Suprapubic skin (tissue), 4 donors: ENCODE data around the gene SPINK6.

DNA sequence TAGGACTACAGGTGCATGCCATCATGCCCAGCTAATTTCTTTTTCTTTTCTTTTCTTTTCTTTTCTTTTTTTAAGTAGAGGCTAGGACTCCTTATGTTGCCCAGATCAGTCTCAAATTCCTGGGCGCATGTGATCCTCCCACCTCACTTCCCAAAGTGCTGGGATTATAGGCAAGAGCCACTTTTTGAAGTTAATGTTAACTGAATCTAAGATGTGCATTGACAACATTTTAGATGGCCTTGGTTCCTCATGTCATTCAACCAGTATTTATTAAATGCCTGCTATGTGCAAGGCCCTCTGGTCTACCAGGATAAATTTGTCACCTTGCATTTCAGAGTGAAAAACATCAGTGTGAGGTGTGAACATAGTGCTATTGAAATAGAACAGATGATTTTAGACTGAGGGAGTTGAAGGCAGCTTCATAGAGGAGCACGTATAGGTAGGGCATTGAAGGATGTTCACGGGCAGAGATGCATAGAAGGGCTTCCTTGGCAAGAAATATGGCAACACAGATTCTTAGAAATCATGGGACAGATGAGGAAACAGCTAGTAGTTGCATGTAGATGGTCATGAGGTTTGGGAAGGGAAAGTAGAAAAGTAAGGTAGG is 223.7 kb downstream of the ARHGAP26 start:
- PRO-cap, result no peak
- RAMPAGE, long total RNA, 4 experiments, result start-site peak on the plus strand in 2 of 4 experiments, centred at positions 261 to 493 of the sequence, 8 to 14 reads per replicate

DNA sequence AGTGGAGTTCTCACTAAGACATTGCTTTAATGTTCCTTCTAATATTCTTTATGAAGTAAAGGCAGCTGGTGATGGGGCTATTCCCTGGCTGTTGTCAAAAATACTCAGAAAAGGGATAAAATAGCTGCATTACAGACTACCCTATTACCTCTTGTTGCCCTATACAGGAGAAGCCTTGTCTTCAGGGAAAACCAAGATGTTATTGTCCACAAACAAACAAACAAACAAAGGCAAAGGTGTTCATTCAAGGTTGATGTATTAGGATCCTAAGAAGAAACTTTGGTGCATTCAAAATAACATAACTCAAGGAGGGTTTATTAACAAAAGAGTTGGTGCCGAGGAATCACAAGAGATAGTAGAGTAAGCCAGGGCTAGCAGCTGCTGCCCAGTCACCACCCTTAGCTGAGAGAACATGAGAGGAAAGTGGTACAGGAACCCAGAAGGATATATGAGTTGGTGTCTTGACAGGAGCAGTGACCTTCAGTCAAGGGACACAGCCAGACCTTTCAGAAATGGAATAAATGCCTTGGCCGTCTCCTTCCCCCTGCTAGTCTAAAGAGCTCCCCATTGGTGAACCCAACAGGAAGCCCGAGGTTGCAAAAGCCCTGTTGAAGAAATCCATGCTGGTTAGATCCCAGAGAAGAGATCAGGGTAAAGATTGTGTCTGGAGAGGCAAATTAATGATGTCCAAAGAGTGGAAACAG is 244.7 kb downstream of the NR3C1 start:
- PRO-cap, result no peak
- RAMPAGE, long total RNA, 4 experiments, result no peak in any of the 4 experiments

DNA sequence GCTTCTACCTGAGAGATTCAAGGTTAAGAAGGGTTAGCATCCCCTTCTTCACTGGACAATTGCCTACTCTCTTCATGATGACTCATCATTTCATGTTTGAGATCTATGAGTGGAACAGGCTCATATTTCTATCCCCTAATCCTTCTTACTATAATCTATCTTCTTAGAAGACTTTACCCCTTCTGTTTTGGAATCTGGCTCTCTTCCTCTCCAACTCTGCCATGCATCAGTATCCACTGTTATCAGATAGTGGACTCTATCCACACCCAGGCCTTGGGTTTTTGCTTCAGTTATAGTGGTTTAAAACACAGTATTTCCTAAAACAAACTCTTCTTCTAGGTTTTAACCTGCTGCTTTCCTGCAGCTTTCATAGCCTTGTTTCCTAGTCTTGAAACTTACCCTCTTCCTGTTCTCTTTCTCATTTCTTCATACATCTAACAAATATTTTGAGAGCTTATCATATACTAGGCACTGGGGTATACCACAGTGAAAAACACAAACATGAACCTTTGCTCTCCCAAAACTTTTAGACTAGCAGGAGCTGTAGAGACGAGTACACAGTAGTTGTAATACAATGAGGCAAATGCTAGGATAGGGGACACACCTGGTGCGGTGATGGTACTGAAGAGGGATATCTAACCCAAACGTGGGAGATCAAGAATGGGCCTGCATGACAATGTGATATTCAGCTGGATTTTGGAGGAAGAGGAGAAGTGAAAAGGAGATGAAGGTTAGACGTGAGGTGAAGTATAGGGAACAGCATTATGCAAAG is 54.0 kb downstream of the NR3C1 start:
- PRO-cap, result no peak
- RAMPAGE, long total RNA, 4 experiments, result no peak in any of the 4 experiments

- PRO-cap, result no peak
- RAMPAGE, long total RNA, 4 experiments, result no peak in any of the 4 experiments
Measured at GRCh38 chr5:143592582-143593075, 189.1 kb upstream of the NR3C1 start.

DNA sequence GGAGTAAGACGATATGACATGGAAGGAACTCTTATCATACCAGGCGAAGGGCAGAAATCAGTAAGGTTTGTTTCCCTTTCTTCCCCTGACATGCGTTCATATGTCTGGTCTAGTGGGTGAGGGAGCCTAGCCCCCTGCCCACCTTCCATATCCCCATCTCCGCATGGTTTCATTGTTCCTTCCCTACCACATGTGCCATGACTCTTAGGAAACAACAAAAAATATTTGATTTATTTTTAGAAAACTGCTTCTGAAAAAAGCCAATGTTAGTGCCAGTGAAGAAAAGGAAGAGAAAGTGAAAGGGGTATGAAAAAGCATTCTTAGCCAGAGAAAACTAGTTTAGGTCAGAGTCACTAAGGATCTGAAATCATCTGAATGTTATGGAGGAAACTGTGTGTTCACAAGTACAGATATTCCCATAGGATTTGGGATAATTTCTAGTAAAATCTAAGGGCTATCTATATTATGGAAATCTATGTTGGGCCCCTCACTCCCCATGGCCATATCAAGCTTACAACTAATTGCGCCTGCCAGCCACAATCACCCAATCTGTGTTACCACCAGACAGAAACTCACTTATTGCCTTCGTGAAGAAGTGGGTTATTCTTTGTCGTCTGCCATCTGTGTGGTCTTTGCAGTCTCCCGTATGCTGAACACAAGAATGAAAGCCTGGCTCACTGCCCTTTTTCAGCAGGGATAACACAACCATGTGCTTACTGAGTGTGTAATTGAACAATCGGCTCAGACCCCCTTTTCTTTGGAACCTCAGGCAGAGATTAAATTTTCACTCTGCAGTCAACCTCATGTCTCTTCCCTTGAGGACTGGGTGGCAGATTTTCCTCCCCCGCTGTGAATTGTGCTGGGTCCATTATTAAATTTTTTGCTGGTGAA is 19.8 kb upstream of the HMHB1 start:
- PRO-cap, result no peak
- RAMPAGE, long total RNA, 4 experiments, result no peak in any of the 4 experiments

DNA sequence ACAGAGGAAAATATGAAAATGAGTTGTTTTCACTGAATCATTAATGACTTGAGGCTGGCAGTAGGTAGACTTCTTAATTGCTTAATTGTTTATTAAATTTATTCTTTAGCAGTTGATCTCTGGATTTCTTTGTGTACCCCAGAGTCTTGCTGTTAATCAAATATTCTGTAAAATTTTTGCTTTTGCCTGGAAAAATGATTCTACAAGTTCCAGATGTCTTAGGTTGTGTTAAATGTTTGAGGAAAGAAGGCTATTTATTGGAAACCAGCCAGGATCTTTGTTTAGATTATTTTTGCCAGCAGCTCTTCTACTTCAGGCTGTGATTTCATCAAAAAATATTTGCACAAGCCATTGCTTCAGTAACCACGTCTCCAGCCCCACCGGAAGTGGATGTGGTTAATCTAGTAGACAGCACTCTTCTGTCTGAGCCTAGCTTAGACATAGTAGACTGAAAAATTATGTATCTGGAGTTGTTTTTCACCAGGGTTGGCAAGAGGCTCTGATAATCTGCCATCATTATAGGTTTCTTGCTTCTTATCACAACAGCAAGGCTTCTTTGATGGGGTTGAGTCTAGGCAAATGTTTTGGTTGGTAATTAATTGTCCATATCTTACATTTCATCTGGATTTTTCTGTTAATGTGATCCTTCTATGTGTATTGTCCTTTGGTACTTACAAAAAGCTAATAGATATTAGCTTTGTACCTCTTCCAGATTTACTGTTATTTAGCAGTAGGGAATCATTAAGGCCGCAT is 17.1 kb downstream of the KCTD16 start:
- PRO-cap, result no peak
- RAMPAGE, long total RNA, 4 experiments, result no peak in any of the 4 experiments

- PRO-cap, result no peak
- RAMPAGE, long total RNA, 4 experiments, result no peak in any of the 4 experiments
Measured at GRCh38 chr5:144189524-144190487, 19.1 kb downstream of the KCTD16 start.

DNA sequence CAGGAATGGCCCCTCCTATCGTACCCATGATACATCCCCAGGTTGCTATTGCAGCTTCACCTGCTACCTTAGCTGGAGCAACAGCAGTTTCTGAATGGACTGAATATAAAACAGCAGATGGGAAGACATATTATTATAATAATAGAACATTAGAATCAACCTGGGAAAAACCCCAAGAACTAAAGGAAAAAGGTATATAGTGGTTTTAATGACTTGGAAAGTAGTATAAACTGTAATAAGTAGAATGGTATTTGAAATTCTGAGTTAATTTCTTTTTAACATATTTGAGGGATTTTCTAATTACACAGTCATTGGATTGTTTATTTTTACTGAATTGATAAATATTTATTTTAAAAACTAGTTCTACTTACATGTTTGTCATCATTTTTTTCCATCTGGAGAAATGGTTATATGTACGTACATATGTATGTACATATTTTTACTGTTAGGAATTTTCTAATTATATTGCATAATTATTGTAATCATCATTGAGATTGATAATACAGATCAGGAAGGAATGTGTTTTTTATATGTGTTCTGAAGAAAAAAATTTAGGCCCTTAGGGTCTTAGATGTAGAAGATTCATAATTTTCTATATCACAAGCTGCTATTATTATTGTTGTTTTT is 22.5 kb downstream of the TCERG1 start:
- PRO-cap, result no peak
- RAMPAGE, long total RNA, 4 experiments, result no peak in any of the 4 experiments

- PRO-cap, result no peak
- RAMPAGE, long total RNA, 4 experiments, result no peak in any of the 4 experiments
Measured at GRCh38 chr5:146470776-146471403, 23.8 kb downstream of the TCERG1 start.

DNA sequence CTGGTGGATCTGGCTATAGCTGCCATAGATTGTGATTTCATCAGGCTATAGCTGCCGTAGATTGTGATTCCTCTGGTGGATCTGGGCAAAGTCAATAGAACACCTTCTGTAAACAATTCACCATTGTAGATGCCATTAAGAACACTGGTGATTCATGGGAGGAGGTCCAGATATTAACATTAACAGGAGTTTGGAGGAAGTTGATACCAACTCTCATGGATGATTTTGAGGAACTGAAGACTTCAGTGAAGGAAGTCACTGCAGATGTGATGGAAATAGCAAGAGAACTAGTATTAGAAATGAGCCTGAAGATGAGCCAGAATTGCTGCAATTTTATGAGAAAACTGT is 26.9 kb downstream of the TCERG1 start:
- PRO-cap, result no peak
- RAMPAGE, long total RNA, 4 experiments, result no peak in any of the 4 experiments

DNA sequence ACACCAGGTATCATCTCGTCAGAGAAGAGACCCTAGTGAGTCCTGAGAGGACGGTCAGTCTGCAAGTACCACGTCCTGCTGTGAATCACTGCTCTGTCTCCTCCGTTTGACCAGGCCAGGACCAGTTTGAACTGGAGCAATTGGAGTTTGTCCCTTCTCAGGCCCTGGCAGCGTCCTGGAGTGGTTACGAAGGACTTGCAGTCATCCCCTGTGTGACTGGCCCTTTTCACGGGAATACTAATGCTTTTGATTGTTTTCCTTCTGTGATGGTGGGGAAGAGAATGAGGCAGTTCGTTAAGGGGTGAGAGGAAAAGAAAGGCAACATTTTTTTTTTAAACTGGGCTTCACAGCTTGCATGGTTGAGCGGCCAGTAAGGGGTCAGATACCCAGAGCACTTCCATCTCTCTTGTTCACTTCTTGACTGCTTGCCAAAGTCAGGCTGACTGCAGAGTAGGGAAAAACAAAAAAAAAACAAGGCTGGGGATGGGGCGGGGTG is 153.5 kb upstream of the STK32A start:
- PRO-cap, result no peak
- RAMPAGE, long total RNA, 4 experiments, result no peak in any of the 4 experiments

DNA sequence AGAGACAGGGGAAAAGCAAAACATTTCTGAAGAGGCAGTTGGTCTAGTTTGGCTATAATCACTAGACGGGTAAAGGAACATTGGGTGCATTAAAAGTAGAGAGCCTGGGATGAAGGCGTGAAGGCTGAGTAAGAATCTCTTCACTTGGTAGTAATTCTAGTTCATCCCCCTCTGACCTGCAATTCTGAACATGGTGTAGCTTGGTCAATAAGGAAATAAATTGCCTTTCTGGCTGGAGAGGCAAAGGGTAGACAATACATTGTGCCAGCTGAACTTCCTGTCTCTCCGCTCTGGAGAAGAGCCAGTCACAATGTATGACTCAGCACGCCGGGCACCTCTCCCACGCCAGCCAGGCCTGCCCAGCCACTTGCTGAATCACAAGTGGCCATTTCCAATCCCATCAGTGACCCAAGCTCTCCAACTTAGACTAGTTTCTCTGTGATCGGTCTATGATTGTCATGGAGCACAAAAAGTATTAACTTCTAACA is 75.4 kb downstream of the STK32A start:
- PRO-cap, result no peak
- RAMPAGE, long total RNA, 4 experiments, result no peak in any of the 4 experiments

DNA sequence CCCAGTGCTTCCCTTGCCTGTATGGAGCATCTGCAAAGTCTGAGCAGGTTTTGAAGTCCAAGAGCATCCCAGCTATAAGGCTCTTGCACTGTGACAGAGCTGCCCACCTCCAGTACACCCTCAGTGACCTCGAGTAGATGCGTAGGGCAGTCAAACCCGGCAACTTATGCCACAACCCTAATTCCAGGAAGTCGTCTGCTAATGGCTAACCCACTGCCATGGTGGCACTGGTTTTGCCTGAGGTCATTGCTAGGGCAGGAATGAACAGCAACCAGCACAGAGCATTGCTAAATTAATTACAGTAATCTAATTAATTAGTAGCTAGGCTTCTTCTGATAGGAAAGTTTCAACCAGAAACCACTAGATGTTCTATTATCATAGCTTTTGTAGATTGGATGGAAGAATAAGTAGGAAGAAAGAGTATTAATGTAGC is 122.8 kb downstream of the DPYSL3 start:
- PRO-cap, result no peak
- RAMPAGE, long total RNA, 4 experiments, result no peak in any of the 4 experiments

GRCh38 chr5:147403934-147404797 is 105.7 kb downstream of the DPYSL3 start:
- PRO-cap, result no peak
- RAMPAGE, long total RNA, 4 experiments, result no peak in any of the 4 experiments

GRCh38 chr5:147721302-147721639 is 61.3 kb downstream of the JAKMIP2 start:
- PRO-cap, result no peak
- RAMPAGE, long total RNA, 4 experiments, result no peak in any of the 4 experiments

DNA sequence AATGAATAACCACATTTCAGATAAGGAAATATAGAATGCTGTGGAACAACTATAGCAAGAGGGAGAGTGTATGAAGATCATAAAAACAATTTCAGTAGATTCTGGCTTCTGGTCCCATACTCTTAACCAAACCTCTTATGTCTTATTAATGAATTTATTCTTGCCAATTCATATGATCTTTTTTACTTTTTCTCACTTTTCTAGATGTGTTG is 6.8 kb upstream of the SPINK1 start:
- PRO-cap, result no peak
- RAMPAGE, long total RNA, 4 experiments, result no peak in any of the 4 experiments

DNA sequence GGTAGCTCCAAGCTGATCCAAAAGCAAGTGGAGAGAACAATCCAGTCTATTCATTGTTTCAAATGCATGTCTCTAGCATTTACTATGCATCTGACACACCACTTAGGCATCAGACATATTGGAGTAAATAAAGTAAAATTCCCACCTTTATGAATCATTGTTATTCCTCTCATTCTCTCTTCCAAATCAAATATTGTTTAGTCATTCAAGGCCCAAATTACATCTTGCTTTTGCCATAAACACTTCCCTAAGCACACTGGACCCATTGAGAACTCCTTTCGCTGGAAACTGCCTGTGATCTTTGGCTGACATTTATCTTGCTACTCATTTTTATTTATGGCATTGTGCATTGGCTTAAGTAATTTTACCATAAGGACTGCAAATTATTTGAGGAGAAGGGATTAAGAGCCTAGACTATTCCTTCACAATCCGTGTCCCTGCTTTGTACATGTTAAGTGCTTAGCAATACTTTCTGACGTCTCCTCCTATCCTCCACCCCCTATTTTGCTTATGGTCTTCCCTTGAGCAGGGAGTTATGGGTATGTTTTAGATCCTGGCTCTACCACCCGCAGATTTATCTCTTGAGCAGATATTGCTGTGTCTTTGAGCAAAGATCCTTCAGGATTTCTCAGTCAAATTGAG is 7.4 kb downstream of the C5orf46 start:
- PRO-cap, result no peak
- RAMPAGE, long total RNA, 4 experiments, result no peak in any of the 4 experiments

DNA sequence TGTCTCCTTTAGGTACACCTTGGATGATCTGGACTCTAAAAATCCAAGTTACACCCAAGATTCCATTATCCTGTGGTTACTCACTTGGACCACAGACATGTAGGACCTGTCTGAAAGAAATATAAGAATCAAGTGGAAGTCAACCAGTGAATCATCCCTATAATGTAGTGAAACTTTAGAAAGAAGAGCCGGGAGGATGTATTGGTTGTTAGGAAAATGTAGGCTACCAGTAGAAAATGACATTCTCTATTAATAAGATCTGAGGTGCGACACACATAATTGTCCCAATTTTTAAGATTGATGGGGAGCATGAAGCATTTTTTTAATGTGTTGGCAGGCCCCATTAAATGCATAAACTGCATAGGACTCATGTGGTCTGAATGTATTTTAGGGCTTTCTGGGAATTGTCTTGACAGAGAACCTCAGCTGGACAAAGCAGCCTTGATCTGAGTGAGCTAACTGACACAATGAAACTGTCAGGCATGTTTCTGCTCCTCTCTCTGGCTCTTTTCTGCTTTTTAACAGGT is at the start of gene SPINK6:
Gene SPINK6, plus strand, starts transcription at position 413 of the 527 bp plus-strand sequence.
- PRO-cap, result no peak
- RAMPAGE, long total RNA, 4 experiments, result no peak in any of the 4 experiments

GRCh38 chr5:148342920-148343417 is 7.6 kb downstream of the SPINK9 start:
- PRO-cap, result no peak
- RAMPAGE, long total RNA, 4 experiments, result no peak in any of the 4 experiments

DNA sequence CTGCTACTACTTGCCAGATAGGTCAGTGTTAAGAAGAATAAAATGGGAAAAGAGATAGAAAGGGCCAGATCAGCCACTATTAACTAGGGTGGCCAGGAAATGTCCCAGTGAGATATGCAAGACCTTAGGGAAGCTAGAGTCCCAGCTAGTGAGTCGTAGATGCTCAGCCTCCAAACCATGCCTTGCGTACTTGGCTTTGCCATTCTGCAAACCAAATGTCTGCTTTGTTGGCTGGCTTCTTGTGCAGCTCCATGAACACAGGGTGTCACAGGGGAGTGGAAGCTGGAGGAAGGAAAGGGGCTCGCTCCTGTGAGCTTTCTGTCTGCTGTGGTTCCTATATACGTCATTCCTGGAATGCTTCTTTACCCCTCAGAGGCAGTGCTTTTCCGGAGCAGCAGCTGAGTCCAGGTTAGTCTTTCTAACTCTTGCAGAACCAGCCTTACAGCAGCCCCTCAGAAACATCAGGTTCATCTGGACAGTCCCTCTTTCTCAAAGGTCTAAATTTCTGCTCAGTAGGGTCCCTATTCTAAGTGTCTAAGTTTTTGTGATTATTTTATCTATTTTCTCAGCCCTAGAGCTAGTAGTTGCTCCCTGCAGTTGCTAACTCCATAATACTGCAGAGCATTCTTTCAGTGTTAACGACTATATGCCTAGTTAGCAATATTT is 69.1 kb downstream of the FBXO38 start:
- PRO-cap, result no peak
- RAMPAGE, long total RNA, 4 experiments, result no peak in any of the 4 experiments